Left ventricle myocardium (tissue), 1 donor: ENCODE data around the gene DYTN.

GRCh38 chr2:203580772-203581306 lies 45.7 kb upstream of the RAPH1 start:
- PRO-cap: no peak

GRCh38 chr2:203671891-203672299 lies 34.5 kb upstream of the CD28 start:
- PRO-cap: no peak

DNA sequence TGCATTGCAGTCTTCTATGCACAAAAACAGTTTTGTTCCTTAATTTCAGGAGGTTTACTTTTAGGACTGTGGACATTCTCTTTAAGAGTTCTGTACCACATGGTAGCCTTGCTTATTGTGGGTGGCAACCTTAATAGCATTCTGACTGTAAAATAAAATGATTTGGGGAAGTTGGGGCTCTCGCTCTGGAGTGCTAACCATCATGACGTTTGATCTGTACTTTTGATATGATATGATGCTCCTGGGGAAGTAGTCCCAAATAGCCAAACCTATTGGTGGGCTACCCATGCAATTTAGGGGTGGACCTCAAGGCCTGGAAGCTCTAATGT lies 3.4 kb downstream of the CTLA4 start:
- PRO-cap: no peak

GRCh38 chr2:203871527-203871981 lies 4.0 kb downstream of the CTLA4 start:
- PRO-cap: no peak

- PRO-cap: no peak
These were observed 92.8 kb upstream of the PARD3B start for GRCh38 chr2:204452261-204453172.

GRCh38 chr2:204611008-204611721 lies 65.9 kb downstream of the PARD3B start:
- PRO-cap: no peak

DNA sequence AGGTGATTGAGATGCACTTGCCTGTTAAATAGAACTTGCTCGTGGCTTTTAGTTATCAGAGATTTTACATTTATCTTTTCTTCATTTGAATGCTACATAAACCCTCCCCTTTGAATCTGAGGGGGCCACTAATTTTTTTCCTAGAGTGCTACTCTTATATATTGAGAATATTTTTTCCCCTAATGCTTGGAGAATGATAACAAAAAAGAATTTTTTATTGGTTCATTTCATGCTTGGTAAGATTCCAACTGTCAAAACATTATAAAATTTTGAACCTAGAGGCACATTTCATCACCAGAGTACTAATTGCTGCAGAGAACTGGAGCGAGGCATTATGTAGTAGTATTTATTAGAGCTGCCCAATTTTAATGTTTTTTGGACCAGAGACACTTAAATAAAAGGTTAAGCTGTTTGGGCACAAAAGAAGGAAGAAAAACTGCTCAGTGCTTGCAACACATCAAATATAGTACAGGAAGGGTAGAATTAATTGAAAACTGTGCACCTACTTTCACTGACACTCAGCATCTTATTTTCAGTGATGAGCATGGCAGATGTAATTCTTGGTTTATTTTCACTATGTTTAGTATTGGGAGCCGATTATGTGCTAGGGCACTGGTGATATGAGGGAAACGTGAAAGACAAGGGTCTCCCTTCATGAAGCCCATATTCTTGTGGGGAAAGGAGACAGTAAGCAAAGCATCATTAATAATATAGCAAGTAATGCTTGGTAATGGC lies 159.5 kb downstream of the PARD3B start:
- PRO-cap: no peak

DNA sequence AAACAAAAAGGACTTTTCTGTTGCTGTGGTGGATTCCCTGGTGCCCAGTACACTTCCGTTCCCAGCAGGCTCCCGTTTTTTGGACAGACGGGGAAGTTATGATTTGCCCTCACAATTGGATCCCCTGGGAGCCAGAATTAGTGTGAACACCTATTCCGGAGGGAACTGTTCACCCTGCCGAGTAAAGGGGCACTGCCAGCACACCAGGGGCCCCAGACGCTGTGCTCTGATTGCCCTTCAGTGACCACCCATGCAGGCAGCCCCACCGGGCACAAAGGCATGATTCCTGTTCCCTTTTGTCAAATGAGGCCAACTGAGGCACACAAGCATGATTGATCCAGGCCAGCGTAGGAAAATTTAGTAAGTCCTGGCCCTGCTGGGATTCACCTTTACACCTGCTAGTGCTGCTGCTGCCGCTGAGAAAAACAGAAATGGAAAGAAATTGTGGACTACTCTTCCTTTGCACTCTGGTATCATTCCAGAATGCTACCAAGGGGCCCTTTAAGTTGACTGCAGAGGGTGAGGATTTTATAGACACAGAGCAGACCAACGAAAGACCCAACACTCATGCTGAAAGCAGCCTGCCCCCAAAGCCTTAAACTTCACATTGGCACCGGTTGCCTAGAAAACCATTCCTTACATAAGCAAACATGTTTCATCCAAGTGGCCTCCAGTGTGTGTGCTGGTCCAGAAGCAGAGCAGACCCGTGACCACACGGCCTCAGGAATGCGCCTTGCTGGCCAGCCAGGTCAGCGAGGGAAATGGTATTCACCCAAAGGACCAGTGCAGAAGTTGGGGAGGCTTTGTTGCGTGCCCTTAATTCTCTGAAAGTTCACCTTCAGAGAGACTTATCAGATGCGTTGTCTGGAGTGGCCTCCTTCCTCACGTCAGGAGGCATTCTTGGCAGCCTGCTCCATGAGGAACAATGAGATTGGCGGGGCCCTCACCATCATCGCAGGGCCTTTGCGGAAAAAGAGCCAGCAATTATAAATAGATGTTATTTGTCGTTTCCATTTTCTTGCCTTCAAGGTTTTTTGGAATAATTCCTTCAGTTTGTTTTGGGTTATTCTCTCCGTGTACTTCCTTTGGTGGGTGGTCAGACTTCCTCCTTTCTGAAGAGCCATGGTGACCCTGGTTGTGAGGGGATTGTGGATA lies 25.7 kb downstream of the NRP2 start:
- PRO-cap: no peak

GRCh38 chr2:205732256-205732803 lies 50.0 kb downstream of the NRP2 start:
- PRO-cap: no peak

GRCh38 chr2:205747685-205748443 lies 65.6 kb downstream of the NRP2 start:
- PRO-cap: no peak

GRCh38 chr2:205997155-205998386 lies 88.4 kb downstream of the INO80D start:
- PRO-cap: no peak

- PRO-cap: no peak
These were observed 11.0 kb downstream of the DYTN start for GRCh38 chr2:206707243-206707618.

GRCh38 chr2:206718139-206718558 lies at the start of gene DYTN:
DYTN (minus strand) TSS chr2:206718396.
- PRO-cap: no peak

GRCh38 chr2:206858966-206859654 lies 80.2 kb upstream of the CPO start:
- PRO-cap: no peak

- PRO-cap: no peak
These were observed 102.0 kb downstream of the CPO start for GRCh38 chr2:207041277-207041851.

GRCh38 chr2:207074149-207075155 lies 91.3 kb downstream of the KLF7 start:
- PRO-cap: no peak

DNA sequence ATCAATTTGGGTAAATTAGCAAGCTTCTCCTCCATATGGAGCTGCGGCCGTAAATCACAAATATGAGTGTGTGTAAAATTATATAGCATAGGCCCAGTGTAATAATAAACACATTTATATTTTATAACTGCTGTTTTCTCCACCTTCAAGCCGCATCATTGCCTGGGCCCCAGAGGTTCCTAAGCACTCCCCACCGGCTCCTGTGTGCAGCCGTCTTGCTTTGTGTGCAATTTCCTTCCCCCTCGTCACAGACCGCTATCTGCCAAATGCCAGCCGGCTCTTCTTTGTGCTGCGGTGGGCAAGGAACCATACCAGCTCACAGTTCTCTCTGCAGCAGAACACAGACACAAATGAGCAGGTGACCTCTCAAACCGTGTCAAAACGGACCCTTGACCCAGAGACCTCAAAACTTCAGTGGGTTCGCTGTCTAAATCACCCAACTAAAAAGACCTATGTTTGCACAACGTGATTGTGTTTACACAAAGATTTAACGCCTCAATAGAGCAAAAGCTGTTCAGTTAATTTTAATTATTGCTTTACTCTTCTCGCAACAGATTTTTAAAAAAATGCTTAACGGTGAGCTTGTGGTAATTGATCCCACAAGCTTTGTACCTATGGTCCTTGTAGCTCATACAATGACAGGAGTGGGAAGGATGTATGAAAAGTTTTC lies 58.2 kb downstream of the KLF7 start:
- PRO-cap: no peak

DNA sequence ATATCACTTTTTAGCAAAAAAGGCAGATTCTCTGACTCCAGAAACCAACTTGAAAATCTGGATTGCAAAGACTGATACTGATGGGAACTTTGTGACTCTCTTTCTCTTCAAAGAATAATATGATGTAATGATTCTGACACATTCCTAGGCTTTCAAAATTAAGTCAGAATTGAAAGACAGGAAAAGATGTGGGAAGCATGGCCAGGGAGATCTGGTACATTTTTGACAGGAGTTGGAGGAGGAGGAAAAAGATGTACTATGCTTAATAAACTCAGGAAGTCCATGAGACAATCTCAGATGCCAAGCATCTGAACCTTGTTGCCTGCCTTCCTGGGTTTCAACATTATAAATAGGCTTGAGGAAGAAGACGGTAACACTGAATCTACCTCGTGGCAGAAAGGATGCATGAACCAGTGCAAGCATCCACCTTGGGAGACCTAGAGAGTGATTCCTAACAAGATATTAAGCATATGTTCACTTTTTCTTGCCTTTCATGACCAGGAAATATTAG lies 34.1 kb downstream of the KLF7 start:
- PRO-cap: no peak

DNA sequence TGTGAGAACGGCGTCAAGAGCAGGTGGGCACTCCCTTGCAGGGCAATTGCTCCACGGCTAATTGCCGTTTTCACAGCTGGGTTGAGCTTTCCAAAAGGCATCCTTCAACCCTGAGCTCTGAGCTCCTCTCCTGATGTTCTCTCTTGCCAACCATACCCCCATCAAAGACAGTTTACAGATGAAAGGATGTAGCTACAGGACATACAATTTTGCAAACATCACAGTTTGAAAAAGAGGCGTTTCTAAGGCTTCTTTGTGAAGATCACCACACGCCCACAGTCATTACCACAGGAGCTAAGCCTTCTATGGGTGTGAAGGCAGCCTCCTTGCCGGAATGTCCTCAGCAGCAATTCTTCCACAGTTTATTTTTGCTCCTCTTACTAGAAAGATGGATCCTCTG lies 9.8 kb downstream of the KLF7 start:
- PRO-cap: no peak

DNA sequence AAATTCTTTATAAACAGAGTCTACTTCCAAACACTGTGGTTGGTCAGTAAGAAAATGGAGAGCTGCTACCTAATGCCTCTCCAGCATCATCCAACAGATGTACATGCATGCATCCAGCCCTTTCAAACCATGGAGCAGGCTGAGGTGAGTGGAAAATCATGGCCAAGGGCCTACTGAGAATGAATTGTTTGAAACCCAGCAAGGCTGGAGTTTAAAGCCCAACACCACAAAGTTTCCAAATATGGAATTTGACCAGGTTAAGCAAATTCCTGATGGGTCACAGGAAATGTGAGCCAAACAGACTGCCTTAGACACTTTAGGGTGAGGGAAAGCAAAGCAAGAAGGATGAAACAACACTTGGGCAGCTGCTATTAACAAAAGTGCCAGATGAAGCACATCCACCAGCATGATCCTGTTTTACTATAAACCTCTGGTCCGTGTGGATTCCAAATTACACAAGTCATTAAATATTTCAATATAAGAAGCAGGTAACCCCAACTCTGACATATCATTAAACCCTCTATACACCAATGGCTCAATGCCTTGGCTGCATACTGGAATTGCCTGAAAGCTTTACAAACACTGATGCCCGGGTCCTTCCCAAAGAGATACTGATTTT lies 9.3 kb downstream of the KLF7 start:
- PRO-cap: no peak